ENCODE measurements around the genes DHRS3, AADACL4, PRAMEF11 and PRAMEF5.

DNA sequence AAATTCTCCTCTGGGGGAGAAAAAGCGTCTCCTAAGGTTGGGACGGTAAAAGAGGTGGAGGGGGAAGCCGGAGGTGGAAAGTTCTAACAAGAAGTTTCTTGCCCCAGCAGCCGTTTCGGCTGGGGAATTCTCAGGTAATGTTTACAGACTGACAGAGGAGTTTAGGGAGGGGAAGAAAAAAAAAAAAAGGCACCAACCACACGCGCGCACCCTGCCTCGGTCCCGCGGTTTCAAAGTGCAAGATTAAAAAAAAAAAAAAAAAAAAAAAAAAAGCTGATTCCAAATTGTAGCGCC lies 519 bp downstream of the DHRS3 start:
- PRO-cap = no peak
- RAMPAGE, long total RNA, 3 experiments = no peak in any of the 3 experiments

GRCh38 chr1:12617838-12618955 lies at the start of gene DHRS3:
Gene DHRS3, minus strand, starts transcription at chr1:12618210.
- PRO-cap = bidirectional peak, plus-strand start at chr1:12618086, minus-strand start at chr1:12617938; bidirectional peak, plus-strand start at chr1:12618408, minus-strand start at chr1:12618299; bidirectional peak, plus-strand start at chr1:12618681, minus-strand start at chr1:12618612
- RAMPAGE, long total RNA, 3 experiments = start-site peak on the minus strand in 1 of 3 experiments, at chr1:12618204-12618241 at its widest, 20 reads per replicate

- PRO-cap = no peak
- RAMPAGE, long total RNA, 3 experiments = no peak in any of the 3 experiments
These were observed at the start of gene AADACL4 for GRCh38 chr1:12643878-12644616. Gene AADACL4, plus strand, starts transcription at chr1:12644085.

GRCh38 chr1:12831272-12831761 lies at the start of gene PRAMEF11:
Gene PRAMEF11, minus strand, starts transcription at chr1:12831410.
- PRO-cap = no peak
- RAMPAGE, long total RNA, 3 experiments = no peak in any of the 3 experiments

GRCh38 chr1:13254041-13254361 lies at the start of gene PRAMEF5:
Gene PRAMEF5, plus strand, starts transcription at chr1:13254198.
- PRO-cap = no peak
- RAMPAGE, long total RNA, 3 experiments = no peak in any of the 3 experiments

DNA sequence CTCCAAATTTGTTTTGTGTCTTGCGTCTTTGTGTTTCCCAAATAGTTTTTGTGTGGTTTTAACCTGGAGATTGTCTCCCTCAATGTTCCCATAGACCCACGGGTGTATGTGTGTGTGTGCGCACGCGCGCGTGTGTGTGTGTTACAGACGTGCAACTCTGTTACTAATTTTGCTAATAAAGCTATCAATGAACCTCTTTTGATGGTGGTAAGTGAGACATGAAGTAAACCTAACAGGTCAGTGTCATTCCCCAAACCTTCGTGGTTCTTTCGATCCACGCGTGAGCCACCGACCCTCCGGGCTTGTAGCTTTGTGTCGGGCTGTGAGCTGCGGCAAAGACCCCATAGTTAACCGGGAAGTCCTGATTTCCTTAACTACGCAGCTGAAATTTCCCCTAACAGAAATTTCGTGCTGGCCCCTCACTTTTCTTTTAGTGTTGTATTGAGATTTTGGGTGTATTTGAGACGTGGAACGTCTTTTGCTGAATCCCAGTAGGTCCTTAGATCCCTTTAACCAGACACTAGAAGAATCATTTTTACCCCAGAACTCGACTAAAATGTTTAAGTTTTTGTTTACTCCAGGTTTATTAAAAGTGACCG lies 867 bp downstream of the PRDM2 start:
- PRO-cap = no peak
- RAMPAGE, long total RNA, 3 experiments = no peak in any of the 3 experiments

DNA sequence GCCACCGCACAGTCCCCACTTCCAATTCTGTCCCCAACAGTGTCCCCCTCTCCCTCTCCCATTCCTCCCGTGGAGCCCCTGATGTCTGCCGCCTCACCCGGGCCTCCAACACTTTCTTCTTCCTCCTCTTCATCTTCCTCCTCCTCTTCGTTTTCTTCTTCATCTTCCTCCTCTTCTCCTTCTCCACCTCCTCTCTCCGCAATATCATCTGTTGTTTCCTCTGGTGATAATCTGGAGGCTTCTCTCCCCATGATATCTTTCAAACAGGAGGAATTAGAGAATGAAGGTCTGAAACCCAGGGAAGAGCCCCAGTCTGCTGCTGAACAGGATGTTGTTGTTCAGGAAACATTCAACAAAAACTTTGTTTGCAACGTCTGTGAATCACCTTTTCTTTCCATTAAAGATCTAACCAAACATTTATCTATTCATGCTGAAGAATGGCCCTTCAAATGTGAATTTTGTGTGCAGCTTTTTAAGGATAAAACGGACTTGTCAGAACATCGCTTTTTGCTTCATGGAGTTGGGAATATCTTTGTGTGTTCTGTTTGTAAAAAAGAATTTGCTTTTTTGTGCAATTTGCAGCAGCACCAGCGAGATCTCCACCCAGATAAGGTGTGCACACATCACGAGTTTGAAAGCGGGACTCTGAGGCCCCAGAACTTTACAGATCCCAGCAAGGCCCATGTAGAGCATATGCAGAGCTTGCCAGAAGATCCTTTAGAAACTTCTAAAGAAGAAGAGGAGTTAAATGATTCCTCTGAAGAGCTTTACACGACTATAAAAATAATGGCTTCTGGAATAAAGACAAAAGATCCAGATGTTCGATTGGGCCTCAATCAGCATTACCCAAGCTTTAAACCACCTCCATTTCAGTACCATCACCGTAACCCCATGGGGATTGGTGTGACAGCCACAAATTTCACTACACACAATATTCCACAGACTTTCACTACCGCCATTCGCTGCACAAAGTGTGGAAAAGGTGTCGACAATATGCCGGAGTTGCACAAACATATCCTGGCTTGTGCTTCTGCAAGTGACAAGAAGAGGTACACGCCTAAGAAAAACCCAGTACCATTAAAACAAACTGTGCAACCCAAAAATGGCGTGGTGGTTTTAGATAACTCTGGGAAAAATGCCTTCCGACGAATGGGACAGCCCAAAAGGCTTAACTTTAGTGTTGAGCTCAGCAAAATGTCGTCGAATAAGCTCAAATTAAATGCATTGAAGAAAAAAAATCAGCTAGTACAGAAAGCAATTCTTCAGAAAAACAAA lies 81.3 kb downstream of the PRDM2 start:
- PRO-cap = no peak
- RAMPAGE, long total RNA, 3 experiments = no peak in any of the 3 experiments

- PRO-cap = no peak
- RAMPAGE, long total RNA, 3 experiments = no peak in any of the 3 experiments
These were observed 82.4 kb downstream of the PRDM2 start for GRCh38 chr1:13782110-13783009.

GRCh38 chr1:13982465-13982788 lies 282.4 kb downstream of the PRDM2 start:
- PRO-cap = no peak
- RAMPAGE, long total RNA, 3 experiments = no peak in any of the 3 experiments

DNA sequence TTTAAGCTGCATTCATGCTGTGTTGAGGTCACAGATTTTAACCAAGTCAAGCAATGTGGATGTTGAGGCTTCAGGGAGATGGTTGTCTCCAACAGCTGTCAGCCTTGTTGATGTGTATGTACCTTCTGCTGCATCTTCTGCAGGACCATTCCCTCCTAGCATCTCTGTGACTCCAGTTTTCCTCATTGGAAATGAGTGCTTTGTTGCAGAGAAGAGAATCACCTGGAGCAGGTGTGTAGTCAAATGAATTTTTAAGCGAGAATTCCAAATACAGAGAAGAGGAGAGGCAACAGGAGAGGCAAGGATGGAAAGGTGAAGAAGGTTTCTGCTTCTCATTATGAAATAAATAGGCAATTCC lies 423.3 kb downstream of the PRDM2 start:
- PRO-cap = no peak
- RAMPAGE, long total RNA, 3 experiments = no peak in any of the 3 experiments

GRCh38 chr1:14366280-14366661 lies 232.2 kb upstream of the KAZN start:
- PRO-cap = no peak
- RAMPAGE, long total RNA, 3 experiments = no peak in any of the 3 experiments

DNA sequence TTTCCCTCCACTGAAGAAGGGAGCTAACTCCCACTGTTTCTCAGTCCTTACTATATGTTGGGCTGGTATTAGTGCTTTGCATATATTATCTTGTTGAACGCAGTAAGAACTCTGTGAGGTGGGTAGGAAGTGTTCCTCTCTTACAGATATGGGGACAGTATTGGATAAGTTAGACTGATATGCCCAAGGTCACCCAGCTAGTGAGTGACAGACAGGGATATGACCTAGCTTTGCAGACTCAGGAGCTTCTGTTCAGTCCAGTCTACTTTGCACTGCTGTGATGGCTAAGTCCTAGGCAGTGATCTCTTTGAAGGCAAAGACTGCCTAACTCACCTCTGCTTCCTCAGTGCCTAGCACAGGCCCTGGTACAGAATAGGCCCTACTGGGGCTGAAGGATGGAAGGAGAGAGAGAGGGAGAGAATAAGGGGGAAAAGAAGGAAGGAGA lies 203.8 kb upstream of the KAZN start:
- PRO-cap = no peak
- RAMPAGE, long total RNA, 3 experiments = no peak in any of the 3 experiments

GRCh38 chr1:14945034-14946370 lies 208.0 kb upstream of the TMEM51 start:
- PRO-cap = no peak
- RAMPAGE, long total RNA, 3 experiments = no peak in any of the 3 experiments

GRCh38 chr1:15021118-15021994 lies 132.2 kb upstream of the TMEM51 start:
- PRO-cap = no peak
- RAMPAGE, long total RNA, 3 experiments = no peak in any of the 3 experiments

DNA sequence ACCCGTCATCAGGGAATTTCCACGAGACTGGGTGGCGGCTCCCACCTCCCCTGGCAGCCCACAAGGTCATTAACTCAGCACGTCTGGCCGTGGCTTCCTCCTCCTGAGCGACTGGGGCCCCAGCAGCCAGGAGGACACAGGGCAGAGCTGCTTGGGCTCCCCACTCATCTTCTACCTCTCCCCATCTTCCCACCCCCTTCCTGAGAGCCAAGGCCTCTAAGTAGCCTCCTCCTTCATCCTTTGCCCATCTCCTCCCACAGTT lies 15.7 kb upstream of the TMEM51 start:
- PRO-cap = no peak
- RAMPAGE, long total RNA, 3 experiments = no peak in any of the 3 experiments

DNA sequence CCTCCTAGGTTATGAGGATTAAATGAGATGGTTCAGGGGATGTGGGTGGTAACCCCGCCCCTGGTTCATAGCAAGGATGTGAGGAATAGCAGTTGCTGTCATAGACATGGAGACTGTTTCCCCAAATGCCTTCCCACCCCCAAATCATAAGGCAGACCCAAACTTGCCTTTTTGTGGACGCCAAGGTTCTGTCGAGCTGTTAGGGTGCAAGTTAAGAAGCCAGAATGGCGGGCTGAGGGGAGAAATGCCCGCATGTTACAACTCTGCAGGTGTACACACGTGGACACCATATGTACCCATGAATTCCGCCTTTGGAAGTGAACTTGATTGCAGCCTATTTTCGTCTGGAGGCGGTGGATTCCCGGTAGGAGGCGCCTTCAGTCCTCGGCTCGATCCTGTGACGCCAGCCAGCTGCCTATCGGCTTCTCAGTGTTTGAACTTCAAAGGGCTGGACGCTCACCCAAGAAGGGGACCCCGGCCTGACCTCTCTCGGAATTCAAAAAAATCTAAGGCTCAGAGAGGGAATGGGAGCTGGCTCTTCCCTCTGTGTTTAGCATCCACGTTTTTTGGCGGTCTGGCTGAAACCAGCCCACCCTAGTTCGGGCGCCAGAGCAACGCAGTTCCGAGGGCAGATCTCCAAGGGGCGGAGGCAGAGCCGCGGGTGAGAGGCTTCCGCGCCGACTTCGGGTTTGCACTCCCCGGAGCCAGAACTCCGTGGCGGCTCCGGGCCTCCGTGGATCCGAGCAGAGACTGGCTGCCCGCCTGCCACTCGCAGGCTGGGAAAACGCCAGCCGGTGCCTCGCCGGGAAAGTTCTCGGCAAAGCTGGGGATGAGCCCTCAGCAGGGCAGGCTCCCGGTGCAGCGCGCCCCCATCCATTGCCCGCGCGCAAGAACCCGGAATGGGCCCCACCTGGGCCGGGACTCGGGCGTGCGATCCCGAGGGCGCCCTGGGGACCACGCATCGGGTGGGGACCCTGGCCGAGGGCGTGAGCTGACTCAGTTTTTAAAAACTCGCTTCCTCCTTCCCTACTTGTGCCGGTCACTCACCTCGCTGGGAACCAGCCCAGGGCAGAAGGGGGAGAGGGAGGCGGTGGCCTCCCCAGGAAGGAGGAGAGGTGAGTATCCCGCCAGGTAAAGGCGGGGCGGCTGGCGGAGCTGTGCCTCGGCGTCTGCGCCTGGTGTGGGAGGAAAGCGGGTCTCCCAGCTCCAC lies 1.0 kb upstream of the TMEM51 start:
- PRO-cap = unidirectional peak, plus-strand start at position 443 of the sequence
- RAMPAGE, long total RNA, 3 experiments = no peak in any of the 3 experiments

DNA sequence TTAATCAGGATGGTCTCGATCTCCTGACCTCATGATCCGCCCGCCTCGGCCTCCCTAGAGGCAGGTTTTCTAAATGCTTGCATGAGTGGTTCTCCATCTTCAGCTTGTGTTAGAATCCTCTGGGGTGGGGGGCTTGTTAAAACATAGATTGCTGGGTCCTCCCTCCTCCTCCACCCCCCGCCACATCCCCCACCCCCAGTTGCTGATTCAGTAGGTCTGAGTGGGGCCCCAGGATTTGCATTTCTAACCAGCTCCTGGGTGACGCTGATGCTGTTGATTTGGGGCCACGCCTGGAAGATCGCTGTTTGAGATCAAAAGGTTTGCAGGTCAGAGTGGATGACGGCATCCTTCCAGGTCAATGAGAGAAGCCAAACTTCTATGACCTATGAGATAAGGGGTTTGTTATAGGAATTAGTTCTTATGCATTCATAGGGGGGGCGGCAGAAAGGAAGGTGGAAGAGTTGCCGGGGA lies 17.4 kb downstream of the TMEM51 start:
- PRO-cap = no peak
- RAMPAGE, long total RNA, 3 experiments = no peak in any of the 3 experiments

DNA sequence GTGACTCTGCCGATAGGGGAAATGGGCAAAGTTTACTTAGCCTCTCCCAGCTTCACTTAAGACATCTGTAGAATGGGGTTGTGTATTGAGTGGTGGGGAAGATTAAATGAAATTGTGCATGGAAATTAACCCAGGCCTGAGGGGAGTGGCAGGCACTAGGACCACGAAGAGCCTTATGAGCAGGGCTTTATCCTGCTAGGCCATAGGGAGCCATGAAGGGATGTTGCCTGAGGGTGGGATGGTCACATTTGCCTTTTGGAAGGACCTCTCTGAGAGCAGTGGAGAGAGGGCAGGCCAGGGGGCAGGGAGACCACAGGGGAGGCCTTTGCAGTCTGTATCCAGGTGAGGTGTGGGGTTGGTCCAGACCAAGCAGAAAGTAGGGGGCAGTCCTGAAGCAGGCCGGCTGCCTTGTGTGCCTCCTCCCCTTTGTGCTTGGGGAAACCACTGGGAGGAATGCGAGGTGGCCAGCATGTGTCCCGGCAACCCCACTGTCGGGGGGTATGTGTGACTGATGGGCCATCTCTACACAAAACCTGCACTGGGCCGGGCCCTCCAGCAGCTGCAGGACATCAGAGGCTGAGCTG lies 33.1 kb downstream of the TMEM51 start:
- PRO-cap = no peak
- RAMPAGE, long total RNA, 3 experiments = no peak in any of the 3 experiments

- PRO-cap = no peak
- RAMPAGE, long total RNA, 3 experiments = no peak in any of the 3 experiments
These were observed 44.3 kb downstream of the TMEM51 start for GRCh38 chr1:15197636-15198403.

DNA sequence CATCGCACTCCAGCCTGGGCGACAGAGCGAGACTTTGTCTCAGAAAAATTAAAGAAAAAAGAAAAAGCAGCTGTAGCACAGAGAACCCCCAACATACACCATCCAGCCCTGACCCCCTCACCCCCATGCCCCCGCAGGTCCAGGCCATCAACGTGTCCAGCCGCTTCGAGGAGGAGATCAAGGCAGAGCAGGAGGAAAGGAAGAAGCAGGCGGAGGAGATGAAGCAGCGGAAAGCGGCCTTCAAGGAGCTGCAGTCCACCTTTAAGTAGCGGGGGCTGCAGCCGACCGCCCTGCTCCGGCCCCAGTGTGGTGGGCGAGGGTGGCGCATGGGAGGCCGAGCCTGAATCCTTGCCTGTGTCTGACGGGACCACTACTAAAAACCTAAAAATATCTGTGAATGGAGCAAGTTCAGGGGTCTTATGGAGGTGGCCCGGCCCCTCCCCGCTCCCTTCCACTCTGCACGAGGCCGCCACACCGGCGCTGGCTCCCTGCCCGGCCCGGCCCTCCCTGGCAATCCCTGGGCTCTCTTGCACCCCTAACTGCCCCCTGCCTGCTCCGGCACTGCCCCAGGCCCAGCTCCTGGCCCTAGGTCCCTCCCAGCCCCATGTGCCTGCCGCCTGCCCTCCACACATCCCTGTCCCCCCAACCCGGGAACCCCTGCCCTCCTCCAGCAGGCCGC lies 9.6 kb upstream of the CTRC start:
- PRO-cap = no peak
- RAMPAGE, long total RNA, 3 experiments = no peak in any of the 3 experiments

Measured in gastrocnemius medialis (tissue), 3 donors.